Left lobe of liver (tissue), 1 donor: ENCODE measurements around the genes C11orf42, TIMM10B and LMO1.

DNA sequence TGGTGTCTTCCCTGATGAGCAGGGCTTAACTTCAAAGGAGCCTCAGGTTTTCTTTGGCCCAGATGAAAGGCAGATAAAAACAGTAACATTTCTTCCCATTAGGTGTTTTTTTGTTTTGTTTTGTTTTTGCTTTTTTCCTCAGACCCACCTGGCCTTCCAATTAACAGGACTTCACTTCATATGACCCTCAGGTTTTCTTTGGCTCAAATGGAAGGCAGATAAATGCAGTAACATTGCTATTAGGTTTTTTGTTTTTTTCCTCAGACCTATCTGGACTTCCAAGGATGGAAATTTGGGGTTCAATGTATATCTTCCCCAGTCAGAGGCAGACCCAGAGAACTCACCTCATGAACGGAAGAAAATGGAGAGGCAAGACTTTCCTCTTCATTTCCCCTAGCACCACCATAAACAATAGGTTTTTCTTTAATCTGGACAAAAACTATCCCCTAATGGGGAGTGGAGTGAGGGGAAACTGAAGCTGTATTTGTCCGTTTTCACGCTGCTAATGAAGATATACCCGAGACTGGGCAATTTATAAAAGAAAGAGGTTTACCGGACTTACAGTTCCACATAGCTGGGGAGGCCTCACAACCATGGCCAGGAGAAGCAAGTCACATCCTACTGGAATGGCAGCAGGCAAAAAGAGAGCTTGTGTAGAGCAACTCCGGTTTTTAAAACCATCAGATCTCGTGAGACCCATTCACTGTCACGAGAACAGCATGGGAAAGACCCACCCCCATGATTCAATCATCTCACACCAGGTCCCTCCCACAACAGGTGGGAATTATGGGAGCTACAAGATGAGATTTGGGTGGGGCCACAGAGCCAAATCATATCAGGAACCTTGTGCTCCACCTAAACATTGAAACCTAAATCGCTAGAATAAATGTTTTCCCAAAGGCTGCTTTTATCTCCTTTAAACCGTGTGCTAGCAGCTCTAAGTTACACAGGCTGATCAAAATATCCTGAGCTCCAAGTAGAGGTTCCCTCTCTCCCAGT lies 4.5 kb downstream of the UBQLN3 start:
- PRO-cap = no peak

GRCh38 chr11:6200720-6201950 lies 2.1 kb downstream of the OR52W1 start:
- PRO-cap = no peak

DNA sequence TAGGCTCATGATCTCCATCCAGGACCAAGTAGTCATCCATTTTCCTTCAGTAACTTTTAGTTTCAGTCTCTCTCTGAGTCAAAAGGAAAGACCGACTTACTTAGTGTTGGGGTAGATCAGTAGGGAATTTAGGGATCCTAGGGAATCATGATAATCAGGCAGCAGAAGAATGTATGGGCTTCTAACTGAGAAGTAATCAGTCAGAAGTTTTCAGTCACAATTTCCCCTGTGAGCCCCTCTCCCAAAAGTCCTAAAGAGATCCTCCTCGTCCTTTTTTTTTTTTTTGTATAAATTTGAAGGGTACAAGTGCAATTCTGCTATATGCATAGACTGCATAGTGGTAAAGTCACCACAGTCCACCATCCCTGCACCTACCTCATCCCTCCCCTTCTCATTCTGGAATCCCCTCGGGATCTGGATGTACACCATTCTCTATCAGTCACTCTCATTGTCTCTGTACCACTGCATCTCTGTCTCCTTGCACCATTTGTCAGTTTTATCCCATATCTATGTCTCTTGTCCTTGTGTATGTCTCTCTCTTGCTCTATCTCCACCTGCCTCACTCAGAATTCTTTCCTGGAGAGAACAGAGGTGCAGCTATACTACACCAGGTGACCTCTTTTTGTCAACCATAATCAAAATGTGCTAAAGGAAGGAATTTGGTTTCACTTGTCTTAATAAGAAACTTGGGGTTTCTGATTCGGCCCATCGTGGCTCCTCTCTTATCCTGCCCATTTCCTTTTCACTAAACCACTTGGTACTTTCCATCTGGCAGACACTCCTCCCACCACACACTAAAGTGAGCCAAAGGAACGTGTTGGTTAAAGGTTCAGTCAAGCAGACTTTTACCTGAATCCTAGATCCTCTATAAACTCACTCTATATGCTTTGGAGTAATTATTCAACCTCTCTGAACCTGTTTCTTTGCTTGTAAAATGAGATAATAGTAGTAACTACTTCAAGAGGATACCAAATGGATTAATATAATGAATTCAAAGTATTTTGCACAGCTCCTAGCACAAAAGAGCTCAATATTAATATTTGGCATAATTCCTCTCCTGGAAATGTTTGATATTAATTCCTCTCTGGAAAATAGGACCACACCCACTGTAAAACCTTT lies 2.1 kb upstream of the C11orf42 start:
- PRO-cap = no peak

- PRO-cap = no peak
Measured at GRCh38 chr11:6205443-6205655, at the start of gene C11orf42. Gene C11orf42, plus strand, starts transcription at chr11:6205557.

- PRO-cap = no peak
Measured at GRCh38 chr11:6225822-6226347, 8.6 kb downstream of the FHIP1B start.

DNA sequence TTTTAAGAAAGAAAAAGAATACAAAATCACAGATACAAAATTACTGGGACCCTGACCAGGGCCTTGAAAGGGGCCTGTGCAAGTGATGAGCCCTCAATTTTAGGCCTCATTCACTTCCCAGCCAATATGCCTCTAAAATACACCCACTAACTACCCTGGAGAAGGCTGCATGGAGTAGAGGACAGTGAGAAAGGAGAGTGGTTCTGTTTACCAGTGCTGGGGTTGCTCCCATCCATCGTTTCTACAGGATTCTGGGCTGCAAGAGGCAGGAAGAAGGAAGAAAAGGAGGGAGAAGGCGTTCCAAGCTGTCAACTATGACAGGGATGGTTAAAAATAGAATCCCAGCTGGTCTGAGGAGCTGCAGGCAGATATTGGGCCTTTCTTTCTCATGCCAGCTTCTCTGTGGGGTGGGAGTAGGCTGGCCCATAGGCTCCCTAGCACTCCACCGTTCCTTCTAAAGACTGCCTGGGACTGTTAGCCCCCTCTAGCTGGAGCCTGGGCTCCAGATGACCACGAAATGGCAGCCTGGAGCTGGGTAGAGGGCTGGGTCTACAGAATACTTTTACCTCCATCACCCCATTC lies 13.5 kb downstream of the CCKBR start:
- PRO-cap = no peak

GRCh38 chr11:6388028-6388461 lies 2.2 kb upstream of the SMPD1 start:
- PRO-cap = unidirectional peak, plus-strand start at chr11:6388183; unidirectional peak, plus-strand start at chr11:6388237

DNA sequence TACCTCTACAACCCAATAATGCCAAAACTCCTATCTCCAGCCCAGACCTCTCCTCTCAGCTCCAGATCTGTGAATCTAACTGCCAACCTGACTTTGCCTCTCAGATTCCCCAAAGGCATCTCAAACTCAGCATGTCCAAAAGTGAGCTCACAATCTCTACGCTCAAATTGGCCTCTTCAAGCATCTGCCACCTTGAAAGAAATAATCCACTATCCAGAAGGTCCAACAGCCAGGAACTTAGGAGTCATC lies 8.9 kb downstream of the SMPD1 start:
- PRO-cap = no peak

DNA sequence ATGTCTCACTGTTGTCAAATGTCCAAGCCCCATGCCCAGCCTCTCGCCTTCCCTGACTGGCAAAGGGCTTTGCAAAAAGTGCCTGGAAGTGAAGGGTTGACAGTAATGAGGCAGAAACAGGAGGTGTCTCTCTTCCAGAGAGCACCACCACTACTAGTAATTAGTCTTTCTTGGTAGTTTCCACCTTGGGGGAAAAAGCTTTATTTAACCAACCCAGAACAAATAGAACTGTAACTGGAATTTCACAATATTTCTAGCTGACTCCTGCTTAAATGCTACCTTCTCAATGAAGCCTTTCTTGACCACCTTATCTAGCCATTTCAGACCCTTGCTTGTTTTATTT lies 738 bp upstream of the HPX start:
- PRO-cap = unidirectional peak, plus-strand start at position 247 of the sequence

- PRO-cap = bidirectional peak, plus-strand start at chr11:6481501, minus-strand start at chr11:6481323
Measured at GRCh38 chr11:6481414-6482016, at the start of gene TIMM10B. Gene TIMM10B, plus strand, starts transcription at chr11:6481501.

GRCh38 chr11:6656170-6657484 lies 1.0 kb upstream of the DCHS1 start:
- PRO-cap = no peak

DNA sequence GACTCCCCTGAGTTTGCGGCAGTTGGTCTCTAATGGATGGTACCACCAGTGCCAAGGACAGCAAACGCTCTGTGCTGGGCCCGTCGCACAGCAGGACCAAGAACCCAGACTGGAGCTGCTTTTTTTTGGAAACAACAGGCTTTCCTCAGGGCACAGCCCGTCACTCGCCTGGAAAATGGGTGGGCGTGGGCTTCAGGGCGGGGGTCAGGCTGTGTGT lies 62.8 kb downstream of the PPFIBP2 start:
- PRO-cap = no peak

DNA sequence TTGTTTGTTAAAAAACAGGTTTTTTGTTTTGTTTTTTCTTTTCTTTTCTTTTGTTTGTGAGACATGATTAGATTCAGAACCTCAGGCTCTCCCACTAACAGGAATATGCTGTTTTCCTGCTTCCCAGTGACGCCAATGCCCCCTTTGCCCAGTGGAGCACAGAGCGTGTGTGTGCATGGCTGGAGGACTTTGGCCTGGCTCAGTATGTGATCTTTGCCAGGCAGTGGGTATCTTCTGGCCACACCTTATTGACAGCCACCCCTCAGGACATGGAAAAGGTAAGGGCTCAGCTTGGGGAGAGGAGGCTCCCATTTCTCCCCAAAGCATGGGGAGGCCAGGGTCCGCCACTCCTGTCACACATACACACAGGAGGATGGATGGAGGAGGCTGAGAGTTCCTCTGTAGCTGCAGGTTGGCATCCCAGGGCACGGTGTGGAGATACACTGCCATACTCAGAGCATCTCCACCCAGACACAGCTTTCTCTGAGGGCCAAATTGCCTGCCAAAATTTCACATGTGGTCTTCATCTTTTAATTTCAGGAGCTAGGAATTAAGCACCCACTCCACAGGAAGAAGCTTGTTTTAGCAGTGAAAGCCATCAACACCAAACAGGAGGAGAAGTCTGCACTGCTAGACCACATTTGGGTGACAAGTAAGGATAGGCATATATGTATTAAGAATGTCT lies 24.9 kb downstream of the CYB5R2 start:
- PRO-cap = unidirectional peak, minus-strand start at position 137 of the sequence

- PRO-cap = no peak
Measured at GRCh38 chr11:8066076-8066423, 15.0 kb upstream of the TUB start.

DNA sequence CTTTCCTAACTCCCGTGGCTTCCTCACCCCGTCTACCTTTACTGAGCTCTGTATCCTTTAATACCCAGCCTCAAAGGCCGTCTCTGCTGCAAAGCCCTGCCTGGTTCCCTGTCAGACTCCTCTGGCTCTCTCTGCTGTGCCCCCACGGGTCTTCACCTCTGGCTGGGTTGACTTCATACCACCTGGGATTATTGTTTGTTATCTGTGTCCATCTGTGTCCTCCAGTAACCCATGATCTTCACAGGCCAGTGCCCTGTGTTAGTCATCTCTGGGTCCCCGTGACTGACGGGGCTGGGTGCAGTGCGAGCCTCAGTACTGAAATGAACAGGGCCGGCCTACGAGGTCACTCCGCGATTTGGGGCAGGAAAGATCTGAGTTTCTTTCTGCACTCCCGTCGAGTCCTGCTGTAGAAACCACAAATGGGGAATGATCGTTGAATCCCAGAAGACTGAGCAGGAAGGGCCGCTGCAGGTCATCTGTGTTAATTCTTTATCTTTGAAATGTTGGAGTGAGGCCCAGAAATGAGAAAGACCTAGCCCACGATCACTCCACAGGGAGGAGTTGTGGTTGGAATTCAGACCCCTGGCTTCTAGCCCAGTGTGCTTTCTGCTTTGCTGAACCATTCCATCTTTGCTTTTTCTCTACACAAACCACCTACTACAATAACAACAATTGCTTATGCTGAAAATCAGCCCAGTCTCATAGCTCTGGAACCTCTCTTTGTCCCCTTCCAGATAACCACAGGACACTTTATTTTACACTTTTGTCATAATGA lies 12.2 kb upstream of the TUB start:
- PRO-cap = unidirectional peak, plus-strand start at position 346 of the sequence; unidirectional peak, minus-strand start at position 417 of the sequence

DNA sequence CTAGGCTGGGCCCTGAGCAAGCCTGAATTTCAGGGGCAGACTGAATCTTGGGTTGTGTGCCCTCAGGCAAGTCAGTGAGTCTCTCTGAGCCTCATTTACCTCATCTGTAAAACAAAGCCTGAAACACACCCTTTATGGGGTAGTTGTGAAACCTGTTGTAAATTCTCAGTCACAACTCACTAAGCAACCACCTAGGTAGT lies 36.4 kb downstream of the LMO1 start:
- PRO-cap = no peak

- PRO-cap = no peak
Measured at GRCh38 chr11:8263572-8264018, at the start of gene LMO1. Gene LMO1, minus strand, starts transcription at chr11:8263878.

- PRO-cap = no peak
Measured at GRCh38 chr11:8643766-8644254, 38.7 kb downstream of the TRIM66 start.

GRCh38 chr11:8718953-8719731 lies 36.5 kb downstream of the RPL27A start:
- PRO-cap = no peak

DNA sequence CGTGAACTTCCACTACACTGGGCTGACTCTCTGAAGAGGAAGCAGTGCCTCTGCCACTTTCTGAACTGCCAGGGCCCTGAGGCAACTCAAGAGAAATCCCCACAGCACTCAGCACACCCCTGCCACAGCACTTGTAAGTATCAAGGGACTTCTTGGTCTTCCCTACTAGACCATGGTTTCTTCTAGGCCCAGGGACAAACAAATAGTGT lies 49.7 kb downstream of the RPL27A start:
- PRO-cap = no peak